Vermiform appendix (tissue), 1 donor: ENCODE measurements around the gene C9orf85.

- PRO-cap, result bidirectional peak, plus-strand start at chr9:71910213, minus-strand start at chr9:71910223
Observed at GRCh38 chr9:71909944-71910703, 869 bp downstream of the ABHD17B start.

GRCh38 chr9:71911376-71912243, at the start of gene C9orf85:
Gene C9orf85 (plus strand): TSS chr9:71911639.
- PRO-cap, result bidirectional peak, plus-strand start at chr9:71911480, minus-strand start at chr9:71911203; unidirectional peak, plus-strand start at chr9:71911645; bidirectional peak, plus-strand start at chr9:71911889, minus-strand start at chr9:71911880; unidirectional peak, minus-strand start at chr9:71912144

DNA sequence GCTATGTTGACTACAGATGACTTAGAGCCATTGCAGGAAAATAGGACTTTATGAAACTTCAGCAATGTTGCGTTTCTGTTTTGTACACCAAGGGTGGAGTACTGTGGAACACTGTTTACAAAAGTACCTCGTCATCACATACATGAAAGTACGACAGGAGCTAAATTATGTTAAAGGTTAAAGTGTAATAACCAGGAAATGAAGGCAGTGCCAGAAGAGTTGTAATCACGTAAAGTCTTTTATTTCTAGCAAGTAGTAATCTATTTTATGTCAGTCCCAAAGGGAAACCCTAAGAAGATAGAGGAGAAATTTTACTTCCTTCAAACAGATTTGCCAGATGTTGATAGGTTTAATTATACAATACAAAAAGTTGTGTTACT, 50.9 kb downstream of the C9orf85 start:
- PRO-cap, result no peak

DNA sequence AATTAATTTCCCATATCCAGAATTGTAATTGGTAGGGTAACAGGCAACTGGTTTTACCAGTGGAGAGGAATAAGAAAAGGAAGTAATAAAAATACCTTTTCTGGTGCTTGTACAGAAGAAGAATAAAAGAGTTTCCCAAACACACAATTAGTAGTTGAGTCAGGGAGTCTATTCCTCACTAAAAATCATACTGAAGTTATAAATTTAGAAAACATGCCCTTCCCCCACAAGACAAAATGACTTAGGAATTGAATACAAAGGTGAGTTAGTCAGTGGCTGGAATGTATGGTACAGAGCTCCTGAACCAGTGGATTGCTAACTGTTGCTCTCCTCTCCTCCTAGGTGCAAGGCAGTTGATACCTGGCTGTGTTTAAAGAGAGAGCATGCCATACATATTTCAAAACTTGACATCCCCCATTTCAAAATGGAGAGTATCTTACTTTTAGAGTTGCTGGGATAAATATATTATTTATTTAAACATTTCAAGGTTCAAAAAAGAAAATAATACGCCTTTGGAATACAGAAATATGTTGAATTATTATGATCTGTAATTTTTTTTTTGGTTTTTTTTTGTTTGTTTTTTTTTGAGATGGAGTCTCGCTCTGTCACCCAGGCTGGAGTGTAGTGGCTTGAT, 1.9 kb downstream of the GDA start:
- PRO-cap, result no peak

GRCh38 chr9:72306617-72307080, 58.4 kb downstream of the ZFAND5 start:
- PRO-cap, result no peak

DNA sequence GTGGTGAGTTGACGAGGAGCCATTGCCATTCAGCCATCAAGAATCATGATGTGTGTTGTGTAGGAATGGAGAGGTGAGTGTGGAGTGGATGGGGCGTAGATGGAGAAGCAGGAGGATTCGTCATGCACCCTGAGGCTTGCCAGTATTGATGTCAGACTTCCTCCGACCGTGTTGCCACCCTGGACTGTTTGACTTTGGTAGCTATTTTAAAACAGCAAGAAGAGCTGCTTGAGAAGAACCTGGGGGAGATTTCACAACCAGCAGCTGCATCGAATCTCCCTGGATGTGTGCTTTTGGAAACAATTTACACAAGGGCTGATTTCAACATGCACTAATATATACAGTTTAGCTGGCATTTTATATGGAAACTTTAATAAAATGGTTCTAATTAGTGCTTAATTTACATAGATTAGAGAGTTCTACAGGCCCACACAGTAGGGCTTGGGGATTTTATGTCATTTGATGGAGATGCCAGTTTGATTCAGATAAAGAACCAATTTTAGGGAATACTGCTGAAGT, 64.4 kb downstream of the TMC1 start:
- PRO-cap, result no peak

GRCh38 chr9:72749377-72749796, 203.5 kb downstream of the ALDH1A1 start:
- PRO-cap, result no peak

DNA sequence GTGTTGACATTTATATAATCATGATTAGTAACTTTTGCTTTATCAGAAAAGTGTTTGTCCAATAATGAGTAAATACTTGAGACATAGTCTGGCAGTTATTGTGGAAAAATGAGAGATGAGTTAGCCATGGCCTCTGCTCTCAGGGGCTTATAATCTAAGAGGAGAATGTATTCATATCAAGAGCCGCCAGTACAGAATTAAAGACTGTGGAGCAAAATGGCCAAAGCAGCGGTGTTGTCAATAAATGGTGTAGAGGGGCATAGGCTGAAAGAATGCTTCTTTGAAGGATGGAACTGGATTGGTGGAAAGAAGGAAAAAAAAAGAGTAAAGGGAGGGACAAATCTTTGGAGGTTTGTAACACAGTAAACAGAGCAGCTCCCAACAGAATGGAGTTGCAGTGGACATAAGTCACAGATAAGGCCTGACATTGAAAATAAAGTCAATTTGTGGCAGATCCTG, 9.2 kb downstream of the ALDH1A1 start:
- PRO-cap, result no peak

GRCh38 chr9:73010048-73010286, 57.1 kb upstream of the ALDH1A1 start:
- PRO-cap, result no peak

DNA sequence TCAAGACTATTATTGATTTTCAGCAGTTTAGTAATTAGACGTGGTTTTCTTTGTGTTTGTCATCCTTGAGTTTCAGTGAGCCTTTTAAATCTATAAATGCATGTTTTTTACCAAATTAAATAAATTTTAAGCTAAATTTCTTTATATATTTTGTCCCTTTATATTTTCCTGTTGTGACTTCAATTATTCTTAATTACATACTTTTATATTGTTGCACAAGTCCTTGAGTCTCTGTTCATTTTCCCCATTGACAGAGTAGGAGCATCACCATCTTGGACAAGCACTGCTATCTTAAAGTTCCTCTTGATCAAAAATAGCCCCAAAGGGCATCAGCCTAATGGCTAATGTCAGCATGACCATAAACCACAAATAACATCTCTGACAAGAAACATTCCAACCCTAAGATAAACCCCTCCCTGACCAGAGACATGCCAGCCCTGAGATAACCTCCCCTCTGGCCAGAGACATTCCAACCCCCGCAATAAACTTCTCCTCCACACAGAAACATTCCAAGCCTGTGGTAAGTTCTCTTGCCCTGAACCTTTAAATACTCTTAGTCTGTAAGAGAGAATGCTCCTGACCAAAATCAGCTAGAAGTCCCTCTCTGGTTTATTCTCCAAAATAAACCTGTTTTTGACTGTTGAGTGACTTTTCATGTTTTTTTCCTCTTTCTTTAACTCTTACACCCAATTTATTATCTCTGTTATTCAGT, 293.7 kb downstream of the ANXA1 start:
- PRO-cap, result no peak

- PRO-cap, result no peak
Observed at GRCh38 chr9:73549855-73550467, 398.3 kb downstream of the ANXA1 start.

DNA sequence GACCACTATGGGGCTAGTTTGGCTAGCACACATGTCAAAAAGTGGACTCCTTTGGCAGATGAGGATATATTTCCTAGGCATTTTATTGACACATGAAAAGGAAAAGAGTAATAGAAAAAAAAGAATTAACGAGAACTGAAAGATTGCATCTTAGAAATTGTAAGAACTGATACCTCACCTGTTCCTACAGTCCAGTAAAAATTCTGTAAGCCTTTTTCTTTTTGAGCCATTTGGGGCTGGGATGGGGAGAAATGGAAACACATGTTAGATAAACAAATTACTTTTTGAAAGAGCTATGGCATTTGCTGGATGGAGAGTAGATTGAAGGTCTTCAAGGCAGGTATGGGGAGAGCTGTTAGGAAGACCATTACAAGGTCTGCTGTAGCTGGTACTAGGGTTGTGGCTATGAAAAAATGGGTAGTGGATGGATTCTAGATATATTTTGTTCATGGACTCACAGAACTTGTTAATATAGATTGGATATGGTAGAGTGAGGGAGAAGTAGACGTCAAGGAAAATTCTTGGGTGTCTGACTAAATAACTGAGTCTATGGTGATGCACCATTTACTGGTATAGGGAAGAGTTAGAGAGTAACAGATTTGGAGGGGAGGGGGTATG, 84.2 kb downstream of the OSTF1 start:
- PRO-cap, result no peak

DNA sequence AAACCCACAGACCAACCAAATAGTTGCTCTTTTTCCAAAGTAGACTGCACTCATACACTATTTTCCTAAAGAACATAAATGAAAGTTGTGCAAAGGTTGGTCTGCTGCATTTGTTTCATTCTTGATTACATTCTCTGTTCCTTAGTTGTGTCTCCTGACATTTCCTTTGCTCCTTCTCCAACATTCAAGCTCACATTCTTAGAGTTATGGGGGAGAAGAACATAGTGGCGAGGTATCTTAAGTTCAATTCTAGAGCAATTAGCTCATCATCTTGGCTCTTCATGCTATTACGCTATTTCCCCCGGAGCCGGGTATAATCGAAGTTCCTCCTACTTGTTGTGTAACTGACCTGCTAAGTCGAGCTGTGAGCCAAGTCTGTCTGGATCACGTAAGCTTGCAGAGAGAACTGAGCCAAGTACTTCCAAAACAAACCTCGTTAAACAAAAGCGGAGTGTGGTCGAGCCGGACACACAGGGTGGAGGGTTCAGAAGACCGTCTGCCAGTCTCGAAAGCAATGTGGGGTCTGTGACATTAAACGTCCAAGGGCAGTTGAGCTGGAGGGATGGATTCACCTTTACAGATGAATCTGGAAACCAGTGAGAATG, 138.2 kb downstream of the RFK start:
- PRO-cap, result unidirectional peak, plus-strand start at position 443 of the sequence

- PRO-cap, result no peak
Observed at GRCh38 chr9:76385952-76386334, 8.3 kb downstream of the RFK start.

GRCh38 chr9:76441484-76442003, 17.4 kb upstream of the GCNT1 start:
- PRO-cap, result no peak

DNA sequence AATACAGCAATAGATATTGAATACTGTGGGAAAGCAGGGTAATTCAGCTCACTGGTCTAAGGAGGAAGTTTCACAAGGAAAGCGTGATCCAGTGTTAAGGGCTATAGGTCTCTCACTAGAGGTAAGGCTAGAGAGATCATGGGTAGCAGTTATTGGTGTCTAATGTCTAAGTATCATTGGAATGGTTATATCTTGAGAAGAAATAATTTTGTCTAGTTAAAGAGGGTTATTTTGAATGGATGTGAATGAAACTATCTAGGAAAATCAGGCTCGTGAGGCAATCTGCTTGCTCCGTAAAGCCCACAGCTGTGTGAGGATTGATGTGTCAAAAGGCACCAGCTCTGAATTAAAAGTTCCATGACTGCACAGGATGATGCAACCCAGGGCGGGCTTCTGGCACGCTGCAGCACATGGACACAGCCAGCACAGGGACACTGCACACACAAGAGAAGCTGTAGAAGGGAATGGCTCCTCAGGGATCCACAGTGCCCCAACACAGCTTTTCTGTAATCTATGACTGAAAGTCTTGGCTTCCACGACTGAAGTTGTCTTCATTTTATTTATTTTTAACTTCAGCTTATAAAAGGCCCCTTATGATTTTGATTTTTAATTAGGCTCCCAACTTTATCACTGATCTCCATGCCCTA, 150.9 kb downstream of the GCNT1 start:
- PRO-cap, result no peak

- PRO-cap, result no peak
Observed at GRCh38 chr9:76613964-76614193, 154.9 kb downstream of the GCNT1 start.

DNA sequence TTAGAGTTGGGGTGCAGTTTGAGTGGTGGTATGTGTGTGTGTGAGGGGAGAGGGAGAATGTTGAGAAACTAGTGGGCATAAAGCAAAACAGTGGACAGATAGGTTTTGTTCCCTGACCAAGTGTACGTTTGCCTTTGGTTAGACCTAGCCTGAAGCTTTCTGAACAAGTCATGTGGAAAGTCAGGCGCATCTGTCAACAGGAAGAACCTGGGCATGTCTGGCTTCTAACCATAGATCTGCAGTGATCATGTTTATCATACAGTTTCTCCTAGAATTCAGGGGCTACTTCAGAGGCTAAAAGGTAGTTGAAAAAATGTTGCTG, 162.0 kb downstream of the GCNT1 start:
- PRO-cap, result no peak

DNA sequence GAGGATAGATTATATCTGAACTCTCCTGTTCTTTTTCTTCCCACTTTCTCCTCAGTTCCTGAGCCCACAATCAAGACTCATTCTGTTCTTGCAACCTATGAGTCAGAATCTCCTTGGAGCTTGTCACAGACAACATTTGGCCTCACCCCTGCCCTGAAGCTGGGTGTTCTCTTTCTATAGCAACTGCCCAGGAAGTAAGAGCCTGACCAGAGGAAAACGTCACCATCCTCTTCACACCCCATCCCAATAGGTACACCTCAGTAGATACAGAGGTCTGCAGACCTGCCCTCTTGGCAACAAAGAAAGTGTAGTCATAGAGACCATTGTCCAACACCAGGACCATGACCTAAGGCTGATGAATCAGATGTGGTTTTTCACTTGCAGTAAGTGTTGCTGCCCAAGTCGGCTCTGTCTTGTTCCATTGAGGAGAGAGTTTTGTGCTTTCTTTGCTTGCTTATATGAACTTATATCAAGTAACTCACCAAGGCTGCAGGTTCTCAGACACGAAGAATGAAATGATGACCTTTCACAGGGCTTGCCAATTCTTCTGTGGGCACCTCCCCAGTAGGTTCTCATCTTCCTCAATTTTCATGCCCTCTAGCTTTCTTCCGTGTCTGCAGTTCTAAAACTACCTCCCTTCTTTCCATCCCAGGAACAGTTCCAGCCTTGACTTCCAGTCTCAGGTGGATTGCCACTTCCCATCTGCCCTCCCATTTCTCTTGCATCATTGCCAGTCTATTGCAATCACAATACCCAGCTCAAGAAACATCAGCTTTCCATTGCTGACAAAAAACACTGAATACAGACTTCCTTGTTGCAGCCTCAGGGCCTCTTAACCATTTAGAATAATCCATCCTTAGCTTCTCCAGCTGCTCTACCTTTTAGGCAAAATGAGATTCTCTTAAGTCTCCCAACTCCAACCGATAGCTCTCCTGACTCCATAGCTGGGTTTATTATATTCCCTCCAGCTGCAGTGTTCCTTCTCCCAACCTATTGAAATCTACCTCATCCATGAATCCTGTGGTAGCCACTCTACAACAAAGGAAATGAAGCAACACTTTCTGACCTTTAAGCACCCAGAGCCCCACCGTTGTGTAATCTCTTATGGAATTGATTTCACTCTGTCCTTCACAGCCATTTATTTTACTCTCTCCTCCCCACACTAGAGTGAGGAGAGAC, 217.6 kb downstream of the PRUNE2 start:
- PRO-cap, result no peak

DNA sequence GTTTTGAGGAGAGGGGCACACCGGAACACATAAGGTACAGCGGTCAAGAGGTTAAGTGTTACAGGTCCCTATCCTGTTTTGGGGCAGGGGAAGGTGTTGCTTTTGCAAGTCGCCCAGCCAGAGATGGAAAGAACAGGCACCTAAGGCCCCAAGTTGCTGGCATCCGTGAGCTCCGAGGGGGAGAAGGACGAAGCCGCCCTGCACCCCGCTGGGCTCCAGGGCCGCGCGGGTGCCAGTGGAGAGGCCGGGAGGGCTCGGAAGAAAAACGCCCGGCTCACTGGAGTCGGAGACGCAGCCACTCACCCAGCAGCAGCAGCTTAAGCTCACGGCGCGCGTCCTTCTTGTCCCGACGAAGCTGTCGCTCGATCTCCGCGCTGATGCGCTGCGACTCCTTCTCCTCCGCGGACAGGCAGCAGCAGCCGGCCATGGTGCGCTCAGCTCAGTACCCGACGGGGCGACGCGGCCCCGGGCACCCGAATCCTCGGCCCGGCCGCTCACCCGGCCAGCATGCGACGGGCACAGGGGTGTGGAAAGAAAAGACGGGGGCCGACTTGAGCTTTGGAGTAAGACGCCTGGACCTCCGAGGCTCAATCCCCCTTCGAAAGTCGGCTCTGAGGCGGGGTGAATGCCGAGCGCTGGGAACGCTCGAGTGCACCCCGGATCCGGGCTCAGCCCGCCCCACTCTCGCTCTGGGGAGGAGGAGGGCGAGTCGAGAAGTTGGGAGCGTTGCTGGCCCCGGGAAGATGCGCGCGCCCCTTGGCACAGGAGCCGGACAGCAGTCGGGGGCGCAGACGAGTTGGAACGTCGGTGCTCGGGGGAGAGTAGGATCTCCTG, 538 bp downstream of the GNA14 start:
- PRO-cap, result no peak